Natural killer cell (primary cell): ENCODE results near the gene GOSR1.

DNA sequence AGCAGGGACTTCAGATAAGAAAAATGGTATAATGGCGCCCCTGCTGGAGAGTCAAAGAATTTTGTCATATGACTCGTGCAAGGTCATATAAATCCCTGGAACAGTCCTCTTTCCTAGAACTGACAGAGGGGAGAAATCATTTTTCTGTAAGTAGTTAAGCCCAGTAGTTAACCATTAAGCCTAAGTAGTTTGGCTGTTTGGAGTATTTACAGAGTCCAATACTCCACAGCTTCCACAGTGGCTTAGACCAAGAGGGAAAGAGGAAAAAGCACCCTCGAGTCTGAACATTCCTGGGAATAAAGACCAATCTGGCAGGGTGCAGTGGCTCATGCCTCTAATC, 2.9 kb upstream of the TMIGD1 start:
- PRO-cap, result no peak

DNA sequence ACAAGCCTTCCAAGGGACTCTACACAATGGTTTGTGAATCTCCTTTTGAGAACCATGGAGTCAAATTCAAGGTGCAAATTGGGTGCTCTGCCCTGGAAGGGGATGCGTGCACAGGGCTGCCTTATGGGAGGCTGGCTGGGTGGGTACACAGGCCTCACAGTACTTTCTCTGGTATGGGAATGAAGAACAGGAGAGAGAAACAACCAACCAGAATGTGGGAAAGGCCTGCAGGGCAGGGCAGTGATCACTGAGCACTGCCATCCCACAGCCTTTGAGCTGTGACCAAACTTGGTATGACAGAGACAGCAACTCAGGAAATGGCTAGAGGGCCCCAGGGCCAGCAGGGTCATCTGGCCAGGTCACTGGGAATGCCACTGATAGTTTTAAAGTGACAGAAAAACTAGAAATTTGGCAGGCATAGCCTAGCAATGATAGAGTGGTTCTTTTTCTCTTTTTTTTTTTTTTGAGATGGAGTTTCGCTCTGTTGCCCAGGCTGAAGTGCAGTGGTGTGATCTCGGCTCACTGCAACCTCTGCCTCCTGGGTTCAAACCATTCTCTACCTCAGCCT, 3.8 kb upstream of the TMIGD1 start:
- PRO-cap, result no peak

GRCh38 chr17:30344065-30345404, 10.7 kb upstream of the TMIGD1 start:
- PRO-cap, result no peak

GRCh38 chr17:30345487-30346190, 11.8 kb upstream of the TMIGD1 start:
- PRO-cap, result no peak

DNA sequence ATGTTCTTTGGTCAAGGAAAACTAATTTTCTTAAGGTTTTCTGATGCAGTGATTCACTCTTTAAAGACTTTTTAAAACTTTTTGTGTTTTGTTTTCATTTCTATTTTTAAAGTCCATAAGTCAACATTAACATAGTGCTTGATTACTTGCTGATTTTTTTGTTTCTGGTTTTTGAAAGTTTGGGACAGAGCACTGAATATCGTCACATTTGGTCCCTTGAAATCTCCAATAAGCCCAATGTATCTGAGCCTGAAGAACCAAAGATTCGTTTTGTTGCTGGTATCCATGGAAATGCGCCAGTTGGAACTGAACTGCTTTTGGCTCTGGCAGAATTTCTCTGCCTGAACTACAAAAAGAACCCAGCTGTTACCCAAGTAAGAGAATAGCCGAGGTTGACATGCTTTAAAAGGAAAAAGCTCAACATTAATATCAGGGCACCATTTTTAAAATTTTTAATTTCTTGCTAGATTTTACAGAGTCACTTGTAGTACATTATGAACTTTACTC, 27.8 kb upstream of the GOSR1 start:
- PRO-cap, result no peak

DNA sequence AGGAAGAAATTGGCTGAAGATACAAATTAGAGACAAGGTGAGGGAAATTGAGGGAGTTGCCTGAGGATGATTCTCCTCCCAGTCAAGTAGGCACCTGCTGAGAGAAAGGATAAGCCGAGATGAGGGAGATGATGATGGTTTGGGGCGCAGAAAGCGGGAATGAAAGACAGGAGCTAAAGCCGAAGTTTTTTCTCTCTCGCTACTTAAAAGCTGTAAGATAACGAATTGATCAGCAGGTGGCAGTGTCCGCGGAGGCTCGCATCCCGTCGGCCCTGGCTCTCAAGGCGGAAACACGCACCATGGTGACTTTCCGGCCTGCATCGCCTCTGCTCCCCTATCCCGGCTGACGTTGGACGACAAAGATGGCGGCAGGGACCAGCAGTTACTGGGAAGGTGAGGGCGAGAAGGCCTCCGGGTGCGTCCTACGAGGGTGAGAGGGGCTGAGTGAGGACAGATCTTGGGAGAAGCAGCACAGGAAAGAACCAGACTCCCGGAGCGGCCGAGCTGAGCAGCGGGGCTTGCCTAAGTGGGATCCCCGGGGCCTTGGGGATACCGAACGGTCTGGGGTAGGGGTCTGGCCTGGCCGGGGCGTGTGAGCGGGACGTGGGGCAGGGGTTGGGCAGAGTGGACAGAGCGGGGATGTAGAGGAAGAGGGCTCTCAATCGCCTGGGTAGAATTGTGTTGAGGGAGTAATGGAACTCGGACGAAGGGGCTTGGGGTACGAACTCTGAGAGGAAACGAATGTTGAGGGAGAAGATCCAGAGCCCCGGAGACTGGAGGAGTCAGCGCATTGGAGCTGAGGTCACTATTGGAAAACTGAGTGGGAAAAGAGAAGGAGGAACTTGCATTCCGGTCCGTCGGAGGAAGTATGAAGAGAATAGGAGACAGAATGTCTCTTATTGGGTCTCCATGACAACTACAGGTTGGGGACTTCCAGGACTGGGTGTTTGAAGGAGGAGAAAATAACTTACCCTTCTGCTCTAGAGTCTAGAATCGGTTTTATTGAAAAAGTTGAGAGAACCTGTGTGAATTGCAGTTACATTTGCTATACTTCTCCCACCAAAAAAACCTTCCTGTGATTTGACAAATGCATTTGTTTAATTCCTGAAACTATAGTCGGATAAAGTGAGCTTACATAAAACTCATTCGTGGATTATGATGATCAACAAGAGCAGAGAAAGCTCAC, at the start of gene GOSR1:
GOSR1 (plus strand) TSS at position 337 of the 1,186 bp plus-strand sequence.
- PRO-cap, result bidirectional peak, plus-strand start at position 352 of the sequence, minus-strand start at position 181 of the sequence; bidirectional peak, plus-strand start at position 928 of the sequence, minus-strand start at position 870 of the sequence

- PRO-cap, result no peak
Observed at GRCh38 chr17:30803751-30804280, 20.7 kb downstream of the CRLF3 start.

GRCh38 chr17:30859393-30859597, 27.5 kb downstream of the ATAD5 start:
- PRO-cap, result no peak

DNA sequence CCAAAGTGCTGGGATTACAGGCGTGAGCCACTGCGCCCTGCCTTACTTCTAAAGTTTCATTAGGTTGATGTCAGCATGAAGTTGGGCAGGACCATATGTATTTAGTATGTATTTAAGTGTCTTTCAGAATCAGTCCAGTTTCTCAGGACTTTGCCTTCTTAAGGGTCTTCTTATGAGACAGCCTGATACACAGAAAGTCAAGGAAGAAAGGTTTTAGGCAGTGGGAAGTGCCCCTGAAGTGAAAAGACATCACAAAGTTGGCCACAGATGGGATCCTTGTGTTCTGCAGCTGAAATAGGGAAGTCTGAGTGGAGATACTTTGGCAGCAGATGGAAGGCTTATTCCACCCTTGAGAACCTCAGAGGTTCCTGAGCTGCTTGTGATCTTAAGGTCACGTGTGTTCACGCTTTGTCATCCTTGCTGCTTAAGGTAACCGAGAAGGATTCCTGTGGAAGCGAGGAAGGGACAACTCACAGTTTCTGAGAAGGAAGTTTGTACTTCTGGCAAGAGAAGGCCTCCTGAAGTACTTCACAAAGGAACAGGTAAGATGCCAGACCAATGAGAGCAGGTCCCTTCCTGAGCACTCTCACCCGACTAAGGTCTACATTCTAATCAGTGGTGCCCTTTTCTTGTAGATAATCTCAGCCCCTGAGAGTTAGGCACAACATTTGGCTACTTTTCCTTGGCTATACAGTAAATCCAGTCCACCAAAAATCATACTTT, 12.2 kb downstream of the ADAP2 start:
- PRO-cap, result no peak

- PRO-cap, result no peak
Observed at GRCh38 chr17:31128298-31128680, 33.5 kb downstream of the NF1 start.

GRCh38 chr17:31177249-31177964, 82.6 kb downstream of the NF1 start:
- PRO-cap, result no peak

DNA sequence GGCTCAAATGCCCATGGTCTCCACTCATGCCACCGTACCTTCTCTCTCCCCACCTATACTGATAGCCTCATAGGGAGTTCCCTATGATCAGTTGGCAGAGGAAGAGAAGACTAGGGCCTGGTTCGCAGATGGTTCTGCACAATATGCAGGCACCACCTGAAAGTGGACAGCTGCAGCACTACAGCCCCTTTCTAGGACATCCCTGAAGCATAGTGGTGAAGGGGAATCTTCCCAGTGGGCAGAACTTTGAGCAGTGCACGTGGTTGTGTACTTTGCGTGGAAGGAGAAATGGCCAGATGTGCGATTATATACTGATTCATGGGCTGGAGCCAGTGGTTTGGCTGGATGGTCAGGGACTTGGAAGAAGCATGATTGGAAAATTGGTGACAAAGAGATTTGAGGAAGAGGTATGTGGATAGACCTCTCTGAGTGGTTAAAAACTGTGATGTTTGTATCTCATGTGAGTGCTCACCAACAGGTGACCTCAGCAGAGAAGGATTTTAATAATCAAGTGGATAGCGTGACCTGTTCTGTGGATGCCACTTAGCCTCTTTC, 91.5 kb downstream of the NF1 start:
- PRO-cap, result no peak

GRCh38 chr17:31467664-31468550, 76.4 kb downstream of the RAB11FIP4 start:
- PRO-cap, result no peak

GRCh38 chr17:31479930-31480592, 88.6 kb downstream of the RAB11FIP4 start:
- PRO-cap, result no peak

DNA sequence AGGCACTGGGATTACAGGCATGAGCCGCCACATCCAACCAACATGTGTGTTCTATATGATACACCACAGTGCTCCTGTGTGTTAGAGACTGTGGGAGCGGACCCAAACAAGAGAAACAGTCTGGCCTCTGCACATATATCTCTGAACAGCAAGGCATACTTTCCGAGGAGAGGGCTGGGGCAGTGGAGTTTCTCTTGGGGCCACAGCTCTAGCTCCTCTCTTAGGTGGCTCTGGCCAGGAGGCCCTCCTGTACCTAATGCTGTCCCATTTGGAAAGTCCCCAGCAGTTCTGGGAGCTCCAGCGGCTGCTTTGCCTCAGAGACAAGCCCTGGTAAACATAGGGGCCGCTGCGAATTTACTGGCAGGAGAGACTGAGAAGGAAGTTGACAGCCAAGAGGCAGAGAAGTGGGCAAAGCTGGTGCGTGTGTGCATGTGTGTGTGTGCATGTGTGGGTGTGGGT, 95.1 kb downstream of the RAB11FIP4 start:
- PRO-cap, result no peak

DNA sequence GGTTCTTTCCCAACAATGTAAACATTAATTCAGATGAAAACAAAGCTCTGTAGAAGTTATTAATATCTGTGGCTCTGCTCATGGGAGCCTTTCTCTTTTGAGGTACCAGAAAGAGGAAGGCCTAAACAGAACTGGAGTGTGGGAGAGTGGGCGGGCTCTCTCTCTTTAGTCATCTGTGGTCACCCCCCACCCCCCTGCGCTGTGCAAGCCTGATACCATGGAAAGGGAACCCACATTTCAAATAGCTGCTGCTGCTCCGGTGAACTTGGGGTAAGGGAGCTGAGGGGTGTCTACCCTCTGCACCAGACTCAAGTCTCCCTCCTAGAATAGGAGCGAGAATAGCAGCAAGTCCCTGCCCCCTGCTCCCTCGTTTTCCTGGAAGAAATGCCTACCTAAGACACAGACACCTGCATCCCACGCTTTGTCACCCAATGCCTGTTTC, 101.8 kb downstream of the RAB11FIP4 start:
- PRO-cap, result unidirectional peak, plus-strand start at position 240 of the sequence

- PRO-cap, result no peak
Observed at GRCh38 chr17:31499794-31500730, 108.6 kb downstream of the RAB11FIP4 start.

DNA sequence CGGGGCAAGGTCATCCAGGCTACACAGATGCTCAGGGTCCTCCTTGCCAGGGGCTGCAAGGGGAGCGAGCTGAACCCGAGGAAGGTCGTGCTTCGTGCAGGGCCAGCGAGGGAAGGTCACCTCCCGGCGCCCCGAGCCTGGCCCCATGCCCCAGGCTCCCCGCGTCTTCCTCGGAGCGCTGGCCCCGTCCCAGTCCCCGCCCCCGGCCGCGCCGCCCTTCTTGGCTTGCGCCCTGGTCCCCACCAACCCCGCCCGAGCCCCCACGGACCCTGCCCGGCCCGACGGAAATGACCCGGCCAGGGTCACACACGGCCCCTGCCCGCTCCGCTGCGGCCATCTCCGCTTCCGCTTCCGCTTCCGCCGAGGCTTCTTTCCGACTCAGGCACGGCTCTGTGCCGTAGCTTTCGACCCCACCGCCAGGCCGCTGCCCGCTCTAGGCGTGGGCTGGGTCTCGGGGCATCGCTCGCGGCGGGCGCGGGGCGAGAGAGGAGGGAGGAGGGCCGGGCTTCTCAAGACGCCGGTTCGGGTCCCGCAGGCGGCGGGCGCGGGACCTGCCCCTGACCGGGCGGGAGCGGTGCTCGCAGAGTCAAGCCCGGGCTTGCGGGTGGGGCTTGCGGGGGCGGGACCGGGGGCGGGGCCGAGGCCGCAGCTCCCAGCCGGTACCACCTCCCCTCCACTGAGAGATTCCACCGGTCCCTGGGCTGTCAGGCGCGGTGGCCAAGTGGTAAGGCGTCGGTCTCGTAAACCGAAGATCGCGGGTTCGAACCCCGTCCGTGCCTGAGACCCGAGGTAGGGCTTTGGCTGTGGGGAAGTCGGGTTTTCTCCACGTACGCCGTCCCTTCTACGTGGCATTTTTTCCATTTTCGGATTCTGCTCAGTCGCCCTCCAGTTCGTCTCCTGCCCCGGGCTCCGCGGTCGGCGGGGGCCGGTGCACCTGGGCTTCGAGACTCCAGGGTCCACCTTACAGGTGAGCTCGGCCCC, 158.2 kb downstream of the RAB11FIP4 start:
- PRO-cap, result bidirectional peak, plus-strand start at position 373 of the sequence, minus-strand start at position 371 of the sequence; bidirectional peak, plus-strand start at position 689 of the sequence, minus-strand start at position 551 of the sequence

DNA sequence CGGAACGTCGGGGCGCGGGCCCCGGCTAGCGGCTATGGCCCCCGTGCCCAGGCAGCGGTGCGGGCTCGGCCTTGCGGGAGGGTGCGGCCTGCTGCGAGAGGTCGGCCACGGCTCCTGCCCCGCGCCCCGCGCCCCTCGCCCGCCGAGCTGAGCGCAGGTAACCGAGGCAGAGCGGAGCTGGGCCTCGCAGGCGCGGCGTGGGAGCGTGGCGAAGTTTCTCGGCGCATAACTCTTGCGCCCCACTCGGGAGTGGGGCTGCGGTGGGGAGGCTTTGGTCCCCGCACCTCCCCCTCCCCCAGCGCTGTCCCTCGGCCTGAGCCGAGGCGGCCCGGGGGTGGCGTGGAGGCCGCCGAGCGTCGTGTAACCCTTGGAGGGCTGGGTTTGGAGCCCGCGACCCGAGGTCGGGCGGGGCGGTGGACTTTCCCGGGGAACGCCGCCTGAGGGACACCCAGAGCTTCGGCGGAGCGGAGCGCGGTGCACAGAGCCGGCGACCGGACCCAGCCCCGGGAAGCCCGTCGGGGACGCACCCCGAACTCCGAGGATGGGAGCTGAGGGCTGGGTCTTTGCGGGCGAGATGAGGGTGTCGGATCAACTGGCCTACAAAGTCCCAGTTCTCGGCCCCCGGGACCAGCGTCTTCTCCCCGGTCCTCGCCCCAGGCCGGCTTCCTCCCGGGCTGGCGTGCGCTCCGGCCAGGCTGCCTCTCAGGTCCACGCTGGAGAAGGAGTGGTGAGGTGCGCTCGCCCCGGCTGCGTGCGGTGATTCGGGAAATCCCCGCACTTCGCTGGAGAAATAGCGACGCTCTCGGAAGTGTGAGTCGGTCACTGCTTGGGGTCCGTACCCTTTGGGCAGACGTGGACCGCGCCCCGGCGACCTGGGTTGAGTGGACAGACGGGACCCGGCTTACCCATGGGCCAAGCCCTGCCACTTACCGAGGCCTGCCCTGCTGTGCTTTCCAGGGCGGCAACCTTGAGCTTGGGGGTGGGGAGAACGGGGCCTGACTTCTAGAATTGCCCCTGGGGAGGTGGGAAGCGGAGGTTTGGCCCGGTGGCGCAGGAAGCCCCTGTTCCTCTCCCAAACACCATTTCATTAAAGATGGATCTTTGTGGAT, 168.3 kb downstream of the RAB11FIP4 start:
- PRO-cap, result no peak

- PRO-cap, result no peak
Observed at GRCh38 chr17:31577625-31577976, 186.1 kb downstream of the RAB11FIP4 start.